Endometrial microvascular endothelial cells (primary cell): ENCODE measurements around a stretch of chr7.

- RAMPAGE, long total RNA: no peak
These were observed 15.1 kb downstream of the HNRNPA2B1 start for GRCh38 chr7:26185497-26185822.

GRCh38 chr7:26186439-26187077, 14.0 kb downstream of the HNRNPA2B1 start:
- RAMPAGE, long total RNA: no peak

DNA sequence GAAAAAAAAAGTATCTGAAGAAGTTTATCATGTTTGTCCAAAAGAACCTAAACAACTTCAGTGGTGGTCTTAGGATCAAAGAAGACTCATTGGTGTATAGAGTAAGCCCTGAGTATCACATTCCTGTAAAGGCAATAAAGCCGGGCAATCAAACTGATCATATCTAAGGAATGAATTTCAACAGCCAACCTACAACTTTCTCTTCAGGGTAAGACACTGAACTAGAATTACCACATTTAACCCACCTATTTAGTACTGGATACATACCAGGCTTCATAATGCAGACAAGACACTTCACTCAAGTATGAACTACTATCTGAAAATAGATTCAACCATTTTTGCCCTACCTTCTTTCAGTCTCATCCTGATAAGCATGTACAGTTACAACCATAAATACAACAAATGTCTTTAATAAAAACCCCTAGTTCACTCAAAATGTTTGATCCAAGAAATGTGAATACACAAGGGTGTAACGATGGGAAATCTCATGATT, 10.0 kb downstream of the HNRNPA2B1 start:
- RAMPAGE, long total RNA: no peak

DNA sequence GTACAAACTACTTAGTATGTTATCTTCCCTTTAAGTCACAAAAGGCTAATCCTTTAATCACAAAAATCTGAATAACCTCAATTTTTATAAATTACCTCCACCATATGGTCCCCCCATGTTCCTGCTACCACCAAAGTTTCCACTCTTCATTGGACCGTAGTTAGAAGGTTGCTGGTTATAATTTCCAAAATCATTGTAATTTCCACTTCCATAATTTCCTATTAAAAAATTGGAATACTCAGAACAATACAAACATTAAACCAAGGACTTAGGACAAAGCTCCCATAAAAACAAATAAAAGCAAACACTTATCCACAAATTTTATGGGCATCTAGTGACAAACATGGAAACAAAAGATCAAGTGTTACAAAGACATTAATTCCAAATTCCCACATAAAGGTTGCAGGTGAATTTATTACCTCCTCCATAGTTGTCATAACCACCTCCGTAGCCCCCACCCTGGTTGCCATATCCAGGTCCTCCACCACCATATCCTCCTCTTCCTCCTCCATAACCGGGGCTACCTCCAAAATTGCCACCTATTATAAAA, 7.3 kb downstream of the HNRNPA2B1 start:
- RAMPAGE, long total RNA: no peak

- RAMPAGE, long total RNA: no peak
These were observed 1.3 kb downstream of the SNX10 start for GRCh38 chr7:26292793-26293440.

DNA sequence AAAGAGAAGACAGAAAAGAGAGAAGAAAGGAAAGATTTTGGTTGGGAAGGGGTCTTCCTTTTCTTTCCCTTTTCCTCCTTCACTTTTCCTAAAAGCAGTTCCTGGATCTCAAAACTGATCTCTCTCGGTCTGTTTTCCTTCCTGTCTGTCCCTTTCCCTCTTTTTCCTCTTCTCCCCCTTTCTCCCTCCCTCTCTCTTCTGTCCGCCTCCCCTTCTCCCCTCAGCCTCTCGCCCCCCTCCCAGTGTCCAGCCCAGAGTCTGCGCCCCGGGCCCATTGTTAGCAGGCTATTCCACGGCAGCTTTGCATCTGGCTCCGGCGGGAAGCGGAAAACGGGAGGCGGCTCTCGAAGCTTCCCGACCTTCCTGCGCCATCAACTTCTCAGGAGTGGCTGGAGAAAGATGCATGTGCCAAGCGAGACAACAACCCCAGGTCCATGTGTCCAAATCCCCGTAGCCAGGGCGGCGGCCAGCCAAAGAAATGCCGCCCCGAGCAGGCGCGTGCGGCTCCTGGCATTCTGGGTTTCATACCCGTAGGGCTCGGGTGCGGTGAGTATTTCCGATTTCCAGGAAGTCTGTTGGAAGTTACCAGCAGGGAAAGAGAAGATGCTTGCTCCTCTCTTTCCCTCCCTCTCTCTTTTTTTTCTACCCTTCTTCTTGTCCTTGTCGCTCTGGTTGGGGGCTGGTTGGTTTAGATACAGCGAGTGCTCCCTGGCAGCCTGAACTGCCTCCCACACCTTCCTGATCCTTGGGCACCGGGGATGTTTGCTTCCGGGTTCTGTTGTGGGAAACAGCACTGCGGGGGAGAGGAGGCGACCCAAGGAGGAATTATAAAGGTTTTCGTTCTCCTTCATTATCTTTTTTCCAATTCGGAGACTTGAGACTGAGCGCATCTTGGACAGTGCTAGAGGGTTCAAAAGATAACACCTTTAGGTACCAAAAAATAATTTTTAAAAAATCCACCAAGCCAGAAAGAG, 1.1 kb upstream of the HOXA2 start:
- RAMPAGE, long total RNA: no peak

DNA sequence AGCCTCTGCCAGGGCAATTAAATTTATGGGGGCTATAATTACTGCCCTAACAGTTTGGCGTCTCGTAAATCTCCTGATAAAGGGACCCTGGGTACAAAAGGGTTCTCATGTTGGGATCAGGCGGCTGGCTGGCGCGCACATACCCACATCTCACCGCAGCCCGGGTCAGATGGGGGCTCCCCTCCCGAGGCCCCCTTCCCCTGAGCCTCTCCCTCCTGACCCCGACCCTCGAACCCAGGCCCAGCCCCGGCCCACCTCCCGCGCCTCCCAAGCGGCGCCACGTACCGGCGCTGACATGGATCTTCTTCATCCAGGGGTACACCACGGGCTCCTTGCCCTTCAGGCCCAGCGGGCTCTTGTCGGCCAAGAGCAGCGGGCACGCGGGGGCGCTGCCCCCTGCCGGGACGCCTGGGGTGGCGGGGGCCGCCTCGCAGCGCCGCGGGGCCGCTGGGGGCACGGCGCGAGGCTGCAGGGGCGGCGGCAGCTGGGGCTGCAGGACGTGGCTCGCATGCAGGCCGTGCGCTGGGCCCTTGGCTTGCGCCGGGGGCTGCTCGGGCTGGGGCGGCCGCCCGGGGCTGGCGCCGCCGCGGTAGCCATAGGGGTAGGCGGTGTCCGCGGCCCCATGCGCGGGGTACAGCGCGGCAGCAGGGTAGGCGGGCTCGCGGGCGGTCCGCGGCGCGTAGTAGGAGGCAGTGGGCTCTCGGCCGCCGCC, 568 bp downstream of the HOXA4 start:
- RAMPAGE, long total RNA: no peak

- RAMPAGE, long total RNA: no peak
These were observed 636 bp upstream of the HOXA5 start for GRCh38 chr7:27143938-27144696.

DNA sequence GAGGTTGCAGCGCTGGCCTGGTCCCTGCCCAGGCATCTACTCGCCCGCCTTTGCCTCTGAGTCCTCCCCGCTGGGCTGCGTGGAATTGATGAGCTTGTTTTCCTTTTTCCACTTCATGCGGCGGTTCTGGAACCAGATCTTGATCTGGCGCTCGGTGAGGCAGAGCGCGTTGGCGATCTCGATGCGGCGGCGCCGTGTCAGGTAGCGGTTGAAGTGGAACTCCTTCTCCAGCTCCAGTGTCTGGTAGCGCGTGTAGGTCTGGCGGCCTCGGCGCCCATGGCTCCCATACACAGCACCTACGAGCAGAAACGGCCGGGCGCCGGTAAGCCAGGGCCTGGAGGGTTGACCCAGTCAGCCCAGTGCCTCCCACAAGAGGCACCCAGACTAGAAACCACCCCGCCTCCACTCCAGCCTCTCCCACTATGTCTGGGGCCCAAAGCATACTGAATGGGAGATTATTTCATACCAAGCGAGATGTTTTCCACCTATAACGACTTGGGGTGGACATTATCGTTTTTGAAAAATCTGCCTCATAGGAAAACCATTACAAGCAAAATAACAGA, 1.9 kb downstream of the HOXA6 start:
- RAMPAGE, long total RNA: no peak

DNA sequence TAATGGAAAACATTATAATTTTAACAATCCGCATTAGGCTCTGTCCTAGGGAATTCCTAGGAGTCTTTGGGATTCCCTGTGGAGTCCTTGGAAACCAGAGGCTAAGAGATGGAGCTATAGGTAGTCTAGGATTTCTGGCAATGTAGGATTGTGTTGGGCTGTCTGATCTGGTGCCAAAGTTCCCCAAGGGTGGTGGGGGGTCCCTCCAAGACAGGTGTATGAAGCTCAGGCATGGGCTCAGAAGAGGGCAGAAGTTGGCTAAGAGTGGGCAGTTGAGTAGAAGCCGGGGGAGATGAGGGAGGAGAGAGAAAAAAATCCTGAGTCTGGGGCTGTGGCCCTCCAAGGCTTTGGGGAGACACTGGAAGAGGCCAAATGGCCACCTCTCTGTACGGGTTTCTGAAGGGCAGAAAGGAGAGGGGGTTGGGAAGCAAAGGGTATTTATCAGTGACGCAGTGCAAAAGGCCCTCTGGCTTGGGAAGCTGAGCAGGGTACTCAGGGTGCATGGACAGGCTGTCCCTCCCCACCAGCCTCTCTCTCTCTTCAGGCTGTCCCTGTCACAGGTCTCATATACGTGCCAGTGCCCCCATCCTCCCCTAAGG, 988 bp downstream of the HOXA6 start:
- RAMPAGE, long total RNA: no peak

GRCh38 chr7:27174548-27175079, 494 bp upstream of the HOXA10 start:
- RAMPAGE, long total RNA: no peak

GRCh38 chr7:27182196-27183035, 2.6 kb downstream of the HOXA11 start:
- RAMPAGE, long total RNA: no peak

DNA sequence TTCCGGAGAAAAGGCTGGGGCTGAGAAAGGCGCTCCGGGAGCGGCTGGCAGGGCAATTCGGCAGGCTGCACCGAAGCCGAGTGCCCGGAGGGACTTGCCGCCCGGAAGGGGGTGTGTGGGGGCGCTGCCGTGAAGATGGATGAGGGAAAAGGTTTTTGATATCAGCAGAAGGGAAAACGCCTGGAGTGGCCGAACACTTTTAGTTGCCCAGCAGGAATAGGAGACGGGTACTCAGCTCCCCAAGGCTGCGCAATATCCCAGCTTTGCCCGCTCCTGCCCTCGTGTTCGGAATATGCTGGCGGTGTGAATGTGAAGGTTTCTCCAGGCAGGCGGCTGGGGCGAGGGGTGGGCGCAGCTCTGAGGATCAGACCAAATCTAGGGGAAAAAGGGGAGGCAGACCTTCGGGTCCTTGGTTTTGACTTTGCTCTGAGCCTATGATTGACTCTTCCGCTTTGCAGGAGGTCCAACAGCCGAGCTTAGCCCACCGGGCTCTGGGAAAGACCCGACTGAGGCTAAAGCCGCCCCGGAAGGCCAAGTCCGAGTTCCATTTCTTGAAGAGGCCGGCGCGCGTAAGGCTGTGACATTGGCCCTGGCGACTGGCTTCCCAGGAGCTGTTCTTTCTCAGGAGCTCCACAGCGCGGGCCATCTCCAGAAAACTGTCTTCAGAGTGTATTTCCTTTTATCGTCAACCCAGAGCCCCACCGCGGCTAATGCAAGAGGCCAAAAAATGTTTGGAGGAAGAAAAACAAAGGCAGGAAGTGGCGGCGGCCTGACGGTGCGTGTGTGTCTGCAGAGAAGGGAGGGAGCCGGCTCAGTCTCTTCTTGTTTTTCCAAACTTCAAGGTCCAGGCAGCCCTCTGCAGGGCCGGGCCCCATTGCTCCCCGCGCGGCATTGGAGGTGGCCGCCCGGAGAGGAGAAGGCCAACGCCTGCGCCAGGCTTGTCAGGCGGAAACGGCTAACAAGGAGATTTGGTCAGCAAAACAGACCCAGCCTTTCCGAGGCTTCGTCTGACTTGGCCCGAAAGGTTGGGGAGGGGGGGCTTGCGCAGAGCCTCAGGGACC, 3.4 kb upstream of the HOXA11 start:
- RAMPAGE, long total RNA: no peak

- RAMPAGE, long total RNA: no peak
These were observed 3.1 kb upstream of the HOXA13 start for GRCh38 chr7:27202756-27203632.

GRCh38 chr7:27361337-27362069, 118.9 kb downstream of the EVX1 start:
- RAMPAGE, long total RNA: no peak

- RAMPAGE, long total RNA: no peak
These were observed 133.3 kb downstream of the EVX1 start for GRCh38 chr7:27375743-27376484.

DNA sequence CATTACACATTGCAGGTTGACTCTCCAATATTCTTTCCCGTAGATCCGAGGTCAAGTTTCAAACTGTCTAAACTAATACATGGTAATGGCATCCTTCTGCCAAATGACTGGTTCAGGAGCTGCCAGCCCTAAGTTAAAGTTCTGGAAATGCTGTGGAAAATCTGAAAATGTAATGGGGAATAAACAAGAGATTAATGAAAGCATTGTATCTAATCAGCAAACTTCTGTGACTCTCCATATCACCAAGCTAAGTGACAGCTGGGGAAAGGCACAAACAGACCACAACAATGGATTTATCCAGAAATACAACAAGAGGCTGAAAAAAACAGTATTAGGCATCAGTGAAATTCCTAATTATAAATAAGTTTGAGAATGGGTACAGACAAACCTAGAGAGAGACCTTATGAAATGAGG, 5.8 kb downstream of the HIBADH start:
- RAMPAGE, long total RNA: no peak

- RAMPAGE, long total RNA: no peak
These were observed 204.8 kb downstream of the TAX1BP1 start for GRCh38 chr7:27944666-27945179.

GRCh38 chr7:28151943-28152575, 28.5 kb downstream of the JAZF1 start:
- RAMPAGE, long total RNA: no peak

- RAMPAGE, long total RNA: no peak
These were observed 23.4 kb downstream of the JAZF1 start for GRCh38 chr7:28156987-28157714.